Panc1 (cell line): ENCODE data around the genes FHIP2A and EMX2.

- RRBS, 2 experiments, result no CpG with 5 or more reads among the region's 6 CpGs
Measured at GRCh38 chr10:114767158-114767573, 54.4 kb upstream of the FHIP2A start.

DNA sequence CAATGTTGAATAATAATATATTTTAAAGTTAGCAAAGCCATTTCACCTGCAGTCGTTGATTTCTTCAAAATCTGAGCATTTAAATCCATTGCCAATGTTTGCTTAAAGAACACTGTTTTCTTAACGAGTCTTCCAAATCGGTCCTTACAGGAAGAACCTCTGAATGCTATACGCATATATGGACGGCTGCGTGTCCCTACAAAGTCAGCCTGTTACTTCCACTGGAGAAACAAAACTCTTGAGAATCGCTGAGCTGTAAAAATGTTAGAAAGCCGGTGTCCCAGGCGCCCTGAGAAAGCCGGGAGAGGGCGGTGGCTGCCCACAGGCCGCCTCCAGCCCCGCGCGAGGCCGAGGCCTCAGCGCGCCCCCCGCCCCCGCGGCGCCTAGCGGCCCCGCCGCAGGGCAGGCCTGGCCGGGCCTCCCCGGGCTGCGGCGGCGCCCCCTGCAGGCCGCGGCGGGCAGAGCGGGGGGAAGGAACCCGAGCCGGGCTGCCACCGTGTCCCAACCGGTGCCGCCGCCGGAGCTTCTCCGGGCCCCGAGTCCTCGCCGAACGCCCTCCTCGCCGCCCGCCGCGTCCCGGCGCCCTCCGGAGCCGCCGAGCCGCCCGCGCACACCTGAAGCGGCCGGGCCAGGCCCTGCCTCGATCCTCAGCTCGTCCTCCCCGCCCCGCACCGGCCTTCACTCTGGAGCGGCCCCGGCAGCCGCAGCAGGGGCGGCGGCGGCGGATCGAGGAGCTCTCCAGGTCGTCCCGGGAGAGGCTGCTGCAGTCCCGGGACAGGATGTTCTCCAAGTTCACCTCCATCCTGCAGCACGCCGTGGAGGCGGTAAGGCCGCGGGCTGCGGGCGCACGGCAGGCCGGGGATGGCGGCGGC is at the start of gene FHIP2A:
TSS of gene FHIP2A (plus strand) at position 481 of the 872 bp plus-strand sequence.
- RRBS, 2 experiments, result 1 to 5% methylated on average over 51 to 59 of the region's 88 CpGs

DNA sequence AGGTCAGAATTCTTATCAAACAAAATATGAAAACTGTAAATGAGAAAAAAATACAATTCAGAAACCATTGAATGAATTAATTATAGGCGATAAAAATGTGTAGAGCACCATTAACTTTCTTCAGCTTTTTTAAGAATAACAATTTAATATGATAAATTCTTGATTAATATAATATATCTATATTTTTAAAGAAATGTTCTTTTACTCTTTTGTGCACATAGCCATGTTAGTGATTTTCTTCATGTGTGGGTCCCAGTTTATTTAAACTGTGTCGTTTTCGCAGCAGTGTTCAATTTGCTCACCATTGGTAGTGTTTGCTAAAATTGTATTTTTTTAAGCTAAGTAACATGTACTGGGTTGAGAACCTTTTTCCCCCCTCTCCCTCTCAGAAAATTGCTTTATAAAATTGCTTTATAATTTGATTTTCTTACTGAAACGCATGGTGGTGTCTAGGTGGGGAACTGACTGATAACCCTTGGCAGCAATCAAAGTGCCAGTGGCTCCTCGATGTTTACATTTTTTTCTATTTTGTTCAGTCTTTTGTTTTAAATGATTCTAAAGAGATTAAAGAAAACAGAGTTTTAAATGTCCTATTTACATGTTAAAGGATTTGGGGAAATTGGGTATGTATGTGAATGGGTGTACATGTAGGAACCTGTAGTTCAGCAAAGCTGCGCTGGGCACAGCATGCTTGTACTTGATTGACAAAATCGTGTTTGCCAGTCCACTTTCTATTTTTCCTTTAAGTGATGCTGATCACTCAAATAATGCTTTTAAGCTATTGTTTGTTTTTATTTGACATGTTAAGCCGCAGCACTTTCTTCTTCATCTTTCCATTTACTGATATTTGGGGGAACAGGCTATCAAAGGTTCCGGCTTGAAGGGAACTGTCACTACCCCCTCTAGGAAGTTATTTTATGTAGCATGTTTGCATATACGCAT is 40.7 kb downstream of the FHIP2A start:
- RRBS, 2 experiments, result no CpG with 5 or more reads among the region's 10 CpGs

DNA sequence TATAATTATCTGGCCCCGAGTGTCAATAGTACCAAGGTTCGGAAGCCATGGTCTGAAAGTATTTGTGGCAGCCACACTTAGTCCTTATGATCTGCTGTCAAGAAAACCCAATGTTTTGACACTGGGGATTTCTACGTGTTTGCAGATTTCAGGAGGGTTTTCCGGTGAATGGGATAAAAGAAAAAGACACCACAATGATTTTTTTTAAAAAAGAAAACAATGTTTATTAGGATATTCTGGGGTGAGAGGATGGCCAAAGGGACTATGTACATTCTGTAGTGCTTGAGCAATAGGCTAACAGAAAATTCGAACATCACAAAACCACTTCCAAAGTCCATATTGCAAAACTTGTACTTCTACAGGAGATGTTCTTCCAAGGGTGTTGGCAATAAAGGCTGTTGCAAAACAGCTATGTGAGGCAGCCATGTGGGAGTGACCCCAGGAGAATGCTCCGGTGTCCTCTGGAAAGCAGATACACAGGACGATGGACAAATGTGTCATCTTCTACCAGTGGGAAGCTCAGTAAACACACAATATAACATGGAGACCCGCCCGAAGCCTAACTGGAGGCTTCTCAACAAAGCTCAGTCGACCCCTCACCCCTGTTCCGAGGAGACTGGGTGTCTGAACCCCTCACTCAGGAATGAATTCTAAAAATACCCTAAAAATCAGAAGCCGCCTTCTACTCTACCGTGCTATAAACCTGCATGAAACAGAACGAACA is 216.1 kb downstream of the GFRA1 start:
- RRBS, 2 experiments, result no CpG with 5 or more reads among the region's 14 CpGs

DNA sequence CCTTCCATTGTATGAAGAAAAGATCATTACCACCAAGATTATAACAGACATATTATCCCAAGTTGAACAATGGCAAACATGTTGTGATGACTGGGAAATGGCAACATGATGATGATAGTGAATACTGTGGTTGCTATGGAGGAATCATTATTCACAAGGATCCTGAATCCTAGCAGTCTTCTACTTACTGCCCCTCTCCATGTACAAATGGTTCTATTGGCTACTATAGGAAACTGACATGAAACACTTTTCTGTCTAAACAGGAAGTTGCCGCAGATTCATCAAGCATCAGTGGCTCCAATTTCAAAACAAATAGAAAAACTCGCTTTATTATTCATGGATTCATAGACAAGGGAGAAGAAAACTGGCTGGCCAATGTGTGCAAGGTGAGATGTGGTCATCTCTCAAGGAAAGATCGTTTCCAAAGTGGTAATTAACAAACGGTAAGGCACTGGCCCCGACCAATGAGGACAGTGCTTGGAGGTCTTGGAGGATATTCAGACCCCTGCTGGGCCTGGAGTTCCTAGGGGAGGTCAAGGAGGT is 2.4 kb downstream of the PNLIP start:
- RRBS, 2 experiments, result no CpG with 5 or more reads among the region's 5 CpGs

DNA sequence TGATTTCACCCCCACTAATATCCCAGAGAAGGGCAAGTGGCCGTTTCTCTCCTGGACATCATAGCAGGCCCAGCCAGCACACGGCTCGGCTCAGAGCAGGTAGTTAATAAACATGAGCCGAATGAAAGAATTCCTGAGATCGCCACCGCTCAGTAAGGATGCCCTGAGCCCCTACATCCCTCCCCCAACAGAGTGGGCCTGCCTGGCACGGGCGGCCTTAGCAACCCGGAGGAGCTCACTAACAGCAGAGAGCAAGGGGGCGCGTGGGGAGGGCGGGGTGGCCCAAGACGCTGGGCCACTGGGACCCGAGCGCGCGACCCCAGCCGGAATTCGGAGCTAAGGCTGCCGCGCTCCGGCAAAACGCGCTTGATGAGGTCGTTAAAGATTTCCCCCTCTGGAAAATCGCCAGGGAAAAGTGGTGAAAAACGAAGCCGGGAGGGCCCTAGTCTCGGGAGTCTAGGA is 387 bp upstream of the ENO4 start:
- RRBS, 2 experiments, result 1 to 4% methylated on average over 14 of the region's 29 CpGs

GRCh38 chr10:117003159-117003825 is 1.7 kb downstream of the SHTN1 start:
- RRBS, 2 experiments, result no CpG with 5 or more reads among the region's 8 CpGs

GRCh38 chr10:117168077-117168767 is 29.1 kb upstream of the KCNK18 start:
- RRBS, 2 experiments, result 1 to 5% methylated on average over 24 of the region's 54 CpGs

GRCh38 chr10:117262159-117262669 is 21.3 kb downstream of the SLC18A2 start:
- RRBS, 2 experiments, result no CpG with 5 or more reads among the region's 11 CpGs

DNA sequence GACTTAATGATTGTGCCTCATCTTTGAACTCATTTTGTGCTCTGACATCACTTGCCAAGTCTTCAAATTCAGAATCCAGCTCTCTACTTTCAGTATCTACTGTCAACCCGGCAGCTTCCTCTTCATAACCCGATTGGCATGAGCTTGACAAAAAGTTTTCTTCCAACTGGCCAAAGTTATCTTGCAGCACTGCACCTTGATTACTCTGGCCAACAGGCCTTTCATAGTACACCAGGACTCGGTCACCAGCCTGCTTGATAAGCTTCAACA is 44.2 kb downstream of the SLC18A2 start:
- RRBS, 2 experiments, result no CpG with 5 or more reads among the region's 3 CpGs

- RRBS, 2 experiments, result 65 to 82% methylated on average over 2 to 4 of the region's 22 CpGs
Measured at GRCh38 chr10:117541652-117542013, 913 bp upstream of the EMX2 start.

DNA sequence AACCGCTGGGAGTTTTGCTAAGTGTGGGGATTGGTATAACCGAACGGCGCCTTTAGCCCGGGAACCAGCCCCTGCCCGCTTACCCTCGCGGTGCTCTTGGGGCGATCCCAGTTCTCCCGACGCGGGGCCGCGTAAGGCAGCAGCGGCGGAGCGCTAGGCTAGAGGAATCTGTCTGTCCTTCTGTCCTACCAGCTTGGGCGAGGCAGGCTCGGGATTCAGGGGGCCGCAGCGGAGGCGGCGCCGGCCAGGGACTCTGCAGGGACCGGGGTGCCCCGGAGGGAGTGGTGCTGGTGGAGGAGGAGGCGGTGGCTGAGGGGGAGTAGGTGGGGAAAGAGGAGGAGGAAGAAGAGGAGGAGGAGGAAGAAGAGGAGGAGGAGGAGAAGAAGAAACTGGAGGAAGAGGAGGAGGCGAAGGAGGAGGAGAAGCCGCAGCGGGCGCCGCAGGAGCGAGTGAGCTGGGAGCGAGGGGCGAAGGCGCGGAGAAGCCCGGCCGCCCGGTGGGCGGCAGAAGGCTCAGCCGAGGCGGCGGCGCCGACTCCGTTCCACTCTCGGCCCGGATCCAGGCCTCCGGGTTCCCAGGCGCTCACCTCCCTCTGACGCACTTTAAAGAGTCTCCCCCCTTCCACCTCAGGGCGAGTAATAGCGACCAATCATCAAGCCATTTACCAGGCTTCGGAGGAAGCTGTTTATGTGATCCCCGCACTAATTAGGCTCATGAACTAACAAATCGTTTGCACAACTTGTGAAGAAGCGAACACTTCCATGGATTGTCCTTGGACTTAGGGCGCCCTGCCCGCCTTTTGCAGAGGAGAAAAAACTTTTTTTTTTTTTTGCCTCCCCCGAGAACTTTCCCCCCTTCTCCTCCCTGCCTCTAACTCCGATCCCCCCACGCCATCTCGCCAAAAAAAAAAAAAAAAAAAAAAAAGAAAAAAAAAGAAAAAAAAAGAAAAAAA is at the start of gene EMX2:
TSS of gene EMX2 (plus strand) at position 733 of the 952 bp plus-strand sequence.
- RRBS, 2 experiments, result 3 to 7% methylated on average over 10 of the region's 64 CpGs

DNA sequence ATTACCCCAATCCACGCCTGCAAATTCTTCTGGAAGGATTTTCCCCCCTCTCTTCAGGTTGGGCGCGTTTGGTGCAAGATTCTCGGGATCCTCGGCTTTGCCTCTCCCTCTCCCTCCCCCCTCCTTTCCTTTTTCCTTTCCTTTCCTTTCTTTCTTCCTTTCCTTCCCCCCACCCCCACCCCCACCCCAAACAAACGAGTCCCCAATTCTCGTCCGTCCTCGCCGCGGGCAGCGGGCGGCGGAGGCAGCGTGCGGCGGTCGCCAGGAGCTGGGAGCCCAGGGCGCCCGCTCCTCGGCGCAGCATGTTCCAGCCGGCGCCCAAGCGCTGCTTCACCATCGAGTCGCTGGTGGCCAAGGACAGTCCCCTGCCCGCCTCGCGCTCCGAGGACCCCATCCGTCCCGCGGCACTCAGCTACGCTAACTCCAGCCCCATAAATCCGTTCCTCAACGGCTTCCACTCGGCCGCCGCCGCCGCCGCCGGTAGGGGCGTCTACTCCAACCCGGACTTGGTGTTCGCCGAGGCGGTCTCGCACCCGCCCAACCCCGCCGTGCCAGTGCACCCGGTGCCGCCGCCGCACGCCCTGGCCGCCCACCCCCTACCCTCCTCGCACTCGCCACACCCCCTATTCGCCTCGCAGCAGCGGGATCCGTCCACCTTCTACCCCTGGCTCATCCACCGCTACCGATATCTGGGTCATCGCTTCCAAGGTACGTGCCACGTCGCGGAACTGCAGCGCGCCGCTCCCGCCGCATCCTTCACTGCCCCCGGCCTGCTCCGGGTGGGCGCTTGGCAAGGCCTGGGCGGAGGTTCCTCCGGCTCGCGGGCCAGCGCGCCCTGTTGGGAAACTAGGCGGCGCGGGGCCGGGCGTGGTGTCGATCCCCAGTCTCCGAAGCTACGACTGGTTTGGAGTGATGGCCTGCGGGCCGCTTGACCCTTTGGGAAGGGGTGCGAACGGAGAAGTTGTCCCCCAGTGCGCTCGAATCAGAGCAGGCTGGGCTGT is 720 bp downstream of the EMX2 start:
- RRBS, 2 experiments, result 4 to 9% methylated on average over 21 of the region's 100 CpGs

DNA sequence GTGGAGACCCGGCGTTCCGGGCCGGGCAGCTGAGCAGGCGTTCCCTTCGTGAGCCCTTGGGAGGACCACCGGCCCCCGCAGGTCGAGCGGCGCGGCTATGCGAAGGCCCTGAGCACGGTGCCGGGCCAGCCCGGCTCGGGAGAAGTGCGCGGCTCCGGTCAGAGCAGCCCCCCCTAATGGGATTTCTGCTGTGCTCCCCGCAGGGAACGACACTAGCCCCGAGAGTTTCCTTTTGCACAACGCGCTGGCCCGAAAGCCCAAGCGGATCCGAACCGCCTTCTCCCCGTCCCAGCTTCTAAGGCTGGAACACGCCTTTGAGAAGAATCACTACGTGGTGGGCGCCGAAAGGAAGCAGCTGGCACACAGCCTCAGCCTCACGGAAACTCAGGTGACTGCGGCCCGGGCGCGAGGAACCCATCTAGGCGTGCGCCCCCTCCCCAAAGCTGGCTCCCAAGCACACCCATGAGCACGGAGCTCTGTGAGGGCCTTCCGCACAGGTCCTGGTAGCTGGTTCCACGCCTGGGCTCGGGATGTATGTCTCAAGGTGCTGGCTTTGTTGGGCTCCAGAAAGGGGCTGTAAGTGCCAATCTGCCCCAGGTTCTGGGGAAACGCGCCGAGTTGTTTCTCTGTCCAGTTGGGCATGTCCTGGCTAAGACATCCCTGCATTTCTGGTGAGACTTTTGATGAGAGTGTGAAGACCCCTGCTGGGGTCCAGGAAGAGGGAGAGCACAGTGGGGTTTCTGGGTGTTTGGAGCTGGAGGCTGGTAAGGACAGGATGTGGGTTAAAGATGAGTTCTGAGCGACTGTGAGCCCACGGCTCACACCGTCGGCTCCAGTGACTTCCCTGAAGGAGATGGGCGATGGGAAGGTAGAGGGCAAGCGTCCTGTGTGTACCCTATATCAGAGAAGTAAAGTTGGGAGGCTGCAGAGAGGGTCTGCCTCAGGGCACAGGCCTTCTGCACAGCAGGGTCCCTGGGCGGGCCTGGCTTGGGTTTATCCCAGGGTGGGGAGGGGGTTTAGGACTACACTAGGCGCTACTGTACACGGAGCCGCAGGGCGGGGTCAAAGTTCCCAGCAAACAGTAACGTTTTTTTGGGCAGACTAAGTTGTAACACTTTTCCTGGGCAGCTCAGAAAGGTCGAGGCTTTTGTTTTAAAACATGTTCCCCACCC is 3.3 kb downstream of the EMX2 start:
- RRBS, 2 experiments, result 87 to 91% methylated on average over 12 of the region's 61 CpGs

- RRBS, 2 experiments, result no CpG with 5 or more reads among the region's 4 CpGs
Measured at GRCh38 chr10:118059890-118060107, 13.1 kb upstream of the RAB11FIP2 start.

GRCh38 chr10:118672880-118673314 is 77.4 kb upstream of the PRLHR start:
- RRBS, 2 experiments, result no CpG with 5 or more reads among the region's 3 CpGs

DNA sequence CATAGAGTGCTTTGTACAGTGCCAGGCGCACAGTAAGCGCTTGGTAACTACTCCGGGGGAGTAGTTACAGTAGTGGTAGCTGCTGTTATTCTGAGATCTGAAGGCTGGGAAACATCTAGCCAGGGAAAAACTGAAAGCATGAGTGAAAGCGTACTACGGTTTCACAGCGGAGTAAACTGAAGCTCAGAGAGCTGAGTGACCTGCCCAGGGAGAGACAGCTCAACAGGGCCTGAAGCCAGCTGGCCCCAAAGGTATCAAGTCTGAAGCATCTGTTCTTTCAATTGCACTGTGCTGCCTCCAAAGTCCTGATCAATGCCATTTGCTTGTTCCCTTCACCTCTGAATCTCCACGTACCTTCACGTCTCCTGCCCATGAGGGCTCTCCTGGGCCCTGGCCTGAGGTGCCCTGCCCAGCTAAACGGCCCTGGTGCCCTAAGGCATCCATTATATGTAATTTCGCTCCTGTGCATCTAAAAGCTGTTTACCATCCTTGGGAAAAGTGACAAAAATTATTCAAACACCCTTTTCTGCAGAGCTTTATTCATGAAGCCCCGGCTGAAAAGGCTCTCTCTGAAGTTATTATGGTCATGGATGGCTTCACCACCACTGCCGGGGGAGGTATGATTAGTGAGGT is 78.0 kb upstream of the PRLHR start:
- RRBS, 2 experiments, result 95 to 100% methylated on average over 1 of the region's 12 CpGs

GRCh38 chr10:118704560-118705258 is 50.1 kb downstream of the CACUL1 start:
- RRBS, 2 experiments, result no CpG with 5 or more reads among the region's 6 CpGs

- RRBS, 2 experiments, result no CpG with 5 or more reads among the region's 42 CpGs
Measured at GRCh38 chr10:118760253-118760856, 5.6 kb upstream of the CACUL1 start.